ENCODE data around the genes METTL9, SDR42E2 and EEF2K.

- RRBS: no CpG with 5 or more reads among the region's 4 CpGs
These were observed 11.5 kb upstream of the ACSM2B start for GRCh38 chr16:20587523-20588292.

GRCh38 chr16:20734114-20734891 is 7.3 kb downstream of the THUMPD1 start:
- RRBS: no CpG with 5 or more reads among the region's 2 CpGs

DNA sequence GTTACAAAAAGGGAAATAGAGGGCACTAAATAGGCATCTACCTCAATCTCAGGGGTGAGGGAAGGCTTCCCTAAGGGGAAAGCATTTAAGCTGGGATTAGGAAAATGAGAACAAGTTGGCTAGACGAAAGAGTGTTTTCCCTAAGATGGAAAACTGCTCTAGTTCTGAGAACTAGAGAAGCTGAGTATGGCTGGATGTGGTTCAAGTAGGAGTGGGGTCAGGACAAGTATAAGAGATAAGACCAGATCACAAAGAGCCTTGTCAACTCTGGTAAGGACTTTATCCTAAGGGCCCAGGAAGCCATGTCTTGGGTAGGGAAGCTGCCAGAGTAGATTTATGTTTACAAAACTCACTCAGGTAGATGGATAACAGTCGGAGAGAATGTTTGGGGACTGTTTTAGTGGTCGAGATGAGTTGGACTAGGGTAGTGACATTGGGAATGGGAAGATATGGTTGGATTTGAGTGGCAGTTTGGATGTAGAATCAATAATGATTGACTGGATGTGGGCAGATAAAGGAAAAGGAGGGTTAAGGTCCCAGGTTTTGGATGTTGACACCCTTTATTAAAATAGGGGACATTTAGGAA is 1.8 kb downstream of the ANKS4B start:
- RRBS: no CpG with 5 or more reads among the region's 3 CpGs

GRCh38 chr16:21265331-21265978 is 12.6 kb downstream of the CRYM start:
- RRBS: no CpG with 5 or more reads among the region's 9 CpGs

DNA sequence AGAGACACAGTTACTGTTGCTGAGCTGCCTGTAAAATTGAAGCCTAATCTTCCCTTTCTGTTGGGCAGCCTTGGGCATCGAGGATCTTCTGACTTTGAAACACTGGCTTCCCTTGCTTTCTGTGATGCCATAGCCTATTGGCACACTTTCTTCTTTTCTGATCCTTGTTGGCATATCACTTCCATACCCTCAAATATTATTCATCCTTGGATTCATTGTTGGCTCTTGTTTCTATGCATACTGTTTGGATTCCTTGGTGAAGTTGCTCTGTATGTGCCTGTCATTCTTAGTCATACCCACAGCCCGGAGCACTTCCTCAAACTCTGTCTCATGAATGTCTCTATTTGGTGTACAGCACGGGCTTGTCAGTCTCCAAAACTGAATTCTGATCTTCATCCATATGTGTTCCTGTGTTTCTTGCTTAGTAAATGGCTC is 85.7 kb upstream of the CRYM start:
- RRBS: no CpG with 5 or more reads among the region's 3 CpGs

GRCh38 chr16:21511349-21512148 is 87.8 kb upstream of the METTL9 start:
- RRBS: no CpG with 5 or more reads among the region's 27 CpGs

DNA sequence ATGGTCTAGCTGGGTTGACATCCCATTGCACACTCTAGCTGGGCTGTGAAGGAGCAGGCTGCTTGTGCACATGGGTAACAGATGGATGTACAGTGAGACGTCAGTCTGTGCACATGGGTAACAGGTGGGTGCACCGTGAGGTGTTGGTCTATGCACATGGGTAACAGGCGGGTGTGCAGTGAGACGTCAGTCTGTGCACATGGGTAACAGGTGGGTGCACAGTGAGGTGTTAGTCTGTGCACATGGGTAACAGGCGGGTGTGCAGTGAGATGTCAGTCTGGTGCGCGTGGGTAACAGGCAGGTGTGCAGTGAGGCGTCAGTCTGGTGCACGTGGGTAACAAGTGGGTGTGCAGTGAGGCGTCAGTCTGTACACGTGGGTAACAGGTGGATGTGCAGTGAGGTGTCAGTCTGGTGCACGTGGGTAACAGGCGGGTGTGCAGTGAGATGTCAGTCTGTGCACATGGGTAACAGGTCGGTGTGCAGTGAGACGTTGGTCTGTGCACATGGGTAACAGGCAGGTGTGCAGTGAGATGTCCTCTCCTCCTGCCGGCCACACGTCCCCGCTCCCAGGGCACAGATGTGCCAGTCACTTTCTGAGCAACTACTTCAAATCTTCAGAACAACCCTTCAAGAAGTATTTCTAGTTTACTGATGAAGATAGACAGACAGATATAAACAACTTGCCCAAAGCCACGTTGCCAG is 58.3 kb upstream of the METTL9 start:
- RRBS: no CpG with 5 or more reads among the region's 19 CpGs

DNA sequence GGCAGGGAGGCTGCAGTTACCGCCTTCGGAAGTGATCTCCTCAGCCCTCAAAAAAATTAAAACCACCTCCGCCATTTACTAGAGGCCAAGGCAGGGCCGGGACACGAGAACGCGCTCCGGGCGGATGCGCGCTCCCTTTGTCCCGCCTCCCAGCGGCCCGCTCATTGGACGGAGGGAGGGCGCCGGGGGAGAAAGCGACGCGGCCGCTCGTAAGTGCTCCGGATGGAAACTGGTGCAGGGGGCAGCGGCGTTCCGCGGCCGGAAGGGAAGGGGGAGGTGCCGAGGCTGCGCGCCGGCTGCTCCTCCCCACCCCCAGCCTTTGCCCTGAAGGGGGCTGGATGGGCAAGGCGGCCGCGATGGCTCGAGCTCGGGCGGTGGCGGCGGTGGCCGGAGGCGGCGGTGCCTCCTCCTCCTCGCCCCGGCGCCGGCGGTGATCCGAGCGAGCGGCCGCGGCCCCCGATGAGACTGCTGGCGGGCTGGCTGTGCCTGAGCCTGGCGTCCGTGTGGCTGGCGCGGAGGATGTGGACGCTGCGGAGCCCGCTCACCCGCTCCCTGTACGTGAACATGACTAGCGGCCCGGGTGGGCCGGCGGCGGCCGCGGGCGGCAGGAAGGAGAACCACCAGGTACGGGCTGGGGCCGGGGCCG is at the start of gene METTL9:
TSS of gene METTL9 (plus strand) at position 303 of the 646 bp plus-strand sequence.
- RRBS: 2% methylated on average over 32 of the region's 75 CpGs

- RRBS: no CpG with 5 or more reads among the region's 4 CpGs
These were observed 7.8 kb downstream of the IGSF6 start for GRCh38 chr16:21644660-21645030.

- RRBS: no CpG with 5 or more reads among the region's 20 CpGs
These were observed 21.3 kb downstream of the NPIPB4 start for GRCh38 chr16:21836197-21836634.

- RRBS: 71% methylated on average over 4 of the region's 13 CpGs
These were observed 5.9 kb downstream of the PDZD9 start for GRCh38 chr16:21994878-21995458.

DNA sequence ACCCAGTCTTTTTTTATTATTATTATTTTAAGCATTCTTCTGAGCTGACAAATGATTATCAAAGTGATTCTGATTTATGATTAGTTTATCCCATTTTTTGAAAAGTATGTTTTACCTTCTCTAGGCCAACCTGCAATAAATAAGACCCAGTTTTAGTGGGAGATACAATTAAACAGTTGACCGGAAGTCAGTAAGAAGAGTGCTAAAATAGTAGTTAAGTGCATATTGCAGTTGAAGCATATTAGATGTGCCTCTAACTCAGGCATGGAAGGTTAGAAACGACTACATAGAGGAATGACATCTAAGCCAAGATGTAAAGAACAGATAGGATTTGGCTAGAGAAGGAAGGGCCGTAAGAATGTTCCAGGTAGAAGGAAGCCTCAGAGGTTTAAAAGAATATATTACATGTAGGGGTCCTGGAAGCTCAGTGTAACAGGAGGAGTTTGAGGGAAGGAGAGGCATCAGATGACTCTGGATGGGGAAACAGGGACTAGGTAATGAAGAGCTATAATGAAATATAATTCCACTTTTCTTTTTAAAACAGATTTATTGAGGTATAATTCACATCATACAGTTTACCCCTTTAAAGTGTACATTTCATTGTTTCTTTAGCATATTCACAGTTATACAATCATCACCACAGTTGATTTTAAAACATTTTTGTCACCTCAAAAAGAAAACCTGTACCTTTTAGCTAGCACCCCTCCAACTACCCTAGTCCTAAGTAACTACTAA is 23.1 kb downstream of the MOSMO start:
- RRBS: no CpG with 5 or more reads among the region's 3 CpGs

DNA sequence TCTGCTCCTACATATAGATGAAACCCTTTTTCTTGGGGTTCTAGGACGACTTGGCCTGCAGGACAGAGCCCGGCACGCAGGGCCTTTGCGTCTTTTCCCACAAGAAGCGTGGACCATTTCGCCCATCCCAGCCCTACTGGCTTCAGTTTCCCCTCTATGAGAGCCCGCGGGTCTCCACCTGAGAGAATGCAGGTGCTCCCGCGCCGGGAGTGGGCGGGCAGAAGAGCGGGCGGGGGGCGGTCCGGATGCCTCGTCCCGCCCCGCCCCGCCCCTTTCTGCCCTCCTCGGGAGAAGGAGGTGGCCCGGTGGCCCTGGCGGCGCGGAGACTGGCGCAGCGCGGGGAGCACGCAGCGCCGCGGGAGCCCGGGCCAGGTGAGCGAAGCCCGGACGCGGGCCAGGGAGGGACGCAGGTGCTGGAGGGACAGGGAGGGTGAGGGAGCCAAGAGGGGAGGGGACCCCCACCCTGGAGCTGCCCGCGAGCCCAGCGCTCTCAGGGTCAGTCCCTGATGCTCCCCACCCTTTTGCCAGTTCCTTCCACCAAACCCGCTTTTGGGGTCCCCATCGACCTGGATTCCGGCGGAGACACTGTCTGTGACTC is at the start of gene SDR42E2:
TSS of gene SDR42E2 (plus strand) at position 314 of the 598 bp plus-strand sequence.
- RRBS: 8% methylated on average over 19 of the region's 45 CpGs

DNA sequence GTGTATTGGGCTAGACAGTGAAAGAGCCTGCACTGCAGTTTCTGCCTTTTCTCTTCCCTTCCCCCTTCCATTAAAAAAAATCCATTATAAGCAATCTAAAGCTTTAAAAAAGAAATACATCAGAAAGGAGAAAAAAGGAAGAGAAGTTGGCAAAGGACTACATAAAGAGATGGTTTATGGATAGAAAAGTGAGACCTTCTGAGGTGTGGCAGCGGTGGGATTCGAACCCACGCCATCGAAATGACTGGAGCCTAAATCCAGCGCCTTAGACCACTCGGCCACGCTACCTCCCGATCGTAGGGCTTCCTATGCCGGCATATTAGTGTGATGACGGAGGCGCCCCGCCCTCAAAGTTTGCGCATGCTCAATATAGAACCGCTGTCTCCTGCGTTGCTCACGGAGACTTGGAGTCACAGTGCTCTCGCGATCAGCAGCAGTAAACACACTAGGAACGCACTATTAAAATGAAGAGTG is 10.5 kb upstream of the EEF2K start:
- RRBS: no CpG with 5 or more reads among the region's 20 CpGs

DNA sequence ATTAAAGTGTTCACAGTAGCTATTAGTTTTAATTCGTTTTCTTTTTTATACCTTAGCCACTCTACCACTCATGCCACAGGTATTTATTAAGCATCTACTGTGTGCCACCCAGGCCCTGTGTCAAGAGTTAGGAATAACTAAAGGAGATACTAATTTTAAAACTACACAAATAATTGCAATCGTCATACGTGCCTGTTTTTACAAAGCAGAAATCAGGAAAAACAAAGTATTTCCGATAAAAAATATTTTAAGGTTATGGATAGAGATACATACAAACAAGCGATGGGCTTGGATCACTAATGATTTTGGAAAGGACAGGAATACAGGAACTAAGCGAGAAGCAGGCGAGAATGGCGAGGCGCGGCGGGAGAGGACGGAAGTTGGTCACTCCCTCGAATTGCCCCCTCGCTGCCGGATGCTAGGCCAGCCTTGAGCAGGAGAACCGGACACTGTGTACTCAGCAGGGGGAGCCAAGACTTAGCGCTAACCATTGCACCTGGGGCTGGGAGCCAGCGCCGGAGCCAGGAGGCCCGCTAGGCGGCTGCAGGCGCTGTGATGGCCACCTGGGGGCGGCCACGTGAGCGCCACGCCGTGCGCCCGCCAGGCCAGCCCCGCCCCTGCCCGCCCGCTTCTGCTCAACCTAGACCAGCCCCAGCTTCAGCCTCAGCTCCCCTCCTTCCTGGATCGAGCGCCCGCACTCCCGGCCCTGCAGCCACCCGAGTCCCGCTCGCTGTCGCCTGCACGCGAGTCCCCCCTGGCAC is at the start of gene EEF2K:
TSS of gene EEF2K (plus strand) at position 634 of the 761 bp plus-strand sequence.
- RRBS: 3% methylated on average over 10 of the region's 42 CpGs

- RRBS: no CpG with 5 or more reads among the region's 30 CpGs
These were observed 19.2 kb downstream of the EEF2K start for GRCh38 chr16:22224968-22225961.

GRCh38 chr16:22324300-22325086 is 27.3 kb downstream of the POLR3E start:
- RRBS: 96% methylated on average over 4 of the region's 19 CpGs

DNA sequence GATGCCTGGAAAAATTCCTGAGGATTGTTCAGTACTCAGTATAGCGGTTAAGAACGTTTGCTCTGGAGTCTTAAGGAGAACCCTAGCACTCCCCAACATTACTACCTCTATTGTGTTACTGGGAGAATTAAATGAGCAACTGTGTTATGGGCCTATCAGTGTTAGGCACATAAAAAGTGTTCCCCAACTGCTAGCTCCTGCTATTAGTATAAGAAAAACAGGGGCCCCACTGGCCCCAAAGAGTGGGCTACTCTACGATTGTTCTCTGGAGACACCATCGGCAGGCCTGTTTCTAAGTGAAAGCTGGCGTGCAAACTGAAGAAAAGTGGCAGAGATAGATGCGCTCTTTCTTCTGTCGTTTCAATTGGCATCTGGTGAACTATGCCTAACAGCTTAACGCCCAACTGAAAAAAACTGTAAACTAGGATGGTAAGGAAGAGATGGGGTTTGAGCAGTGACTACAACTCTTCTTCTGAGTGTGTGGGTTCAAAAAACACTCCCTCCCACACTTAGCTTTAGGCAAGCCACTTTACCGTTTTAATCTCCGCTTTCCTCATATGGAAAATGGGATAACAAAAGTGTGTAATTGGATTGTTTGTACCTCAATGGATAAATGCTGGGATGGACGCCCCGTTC is 1.3 kb downstream of the CDR2 start:
- RRBS: no CpG with 5 or more reads among the region's 12 CpGs

DNA sequence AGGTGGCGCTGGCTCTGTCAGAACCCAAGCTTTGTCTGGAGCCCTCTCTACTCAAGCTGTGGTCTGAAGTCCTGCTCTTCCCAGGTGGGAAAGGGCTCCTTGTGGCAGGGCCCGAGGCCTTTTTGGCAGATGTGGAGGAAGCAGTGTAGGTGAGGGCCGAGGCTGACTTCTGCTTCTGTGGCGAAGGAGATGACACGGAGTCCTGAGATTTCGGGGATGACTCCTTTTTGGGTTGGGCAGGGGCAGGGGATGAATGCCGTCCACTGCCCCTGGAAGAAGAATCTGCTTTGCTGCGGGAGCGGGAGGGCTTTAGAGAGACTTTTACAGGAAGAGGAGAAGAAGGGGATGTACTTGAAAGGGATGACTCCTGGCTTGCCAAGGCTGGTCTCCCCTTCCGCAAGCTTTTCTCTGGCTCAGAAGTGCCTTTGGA is 80.6 kb downstream of the USP31 start:
- RRBS: no CpG with 5 or more reads among the region's 10 CpGs

DNA sequence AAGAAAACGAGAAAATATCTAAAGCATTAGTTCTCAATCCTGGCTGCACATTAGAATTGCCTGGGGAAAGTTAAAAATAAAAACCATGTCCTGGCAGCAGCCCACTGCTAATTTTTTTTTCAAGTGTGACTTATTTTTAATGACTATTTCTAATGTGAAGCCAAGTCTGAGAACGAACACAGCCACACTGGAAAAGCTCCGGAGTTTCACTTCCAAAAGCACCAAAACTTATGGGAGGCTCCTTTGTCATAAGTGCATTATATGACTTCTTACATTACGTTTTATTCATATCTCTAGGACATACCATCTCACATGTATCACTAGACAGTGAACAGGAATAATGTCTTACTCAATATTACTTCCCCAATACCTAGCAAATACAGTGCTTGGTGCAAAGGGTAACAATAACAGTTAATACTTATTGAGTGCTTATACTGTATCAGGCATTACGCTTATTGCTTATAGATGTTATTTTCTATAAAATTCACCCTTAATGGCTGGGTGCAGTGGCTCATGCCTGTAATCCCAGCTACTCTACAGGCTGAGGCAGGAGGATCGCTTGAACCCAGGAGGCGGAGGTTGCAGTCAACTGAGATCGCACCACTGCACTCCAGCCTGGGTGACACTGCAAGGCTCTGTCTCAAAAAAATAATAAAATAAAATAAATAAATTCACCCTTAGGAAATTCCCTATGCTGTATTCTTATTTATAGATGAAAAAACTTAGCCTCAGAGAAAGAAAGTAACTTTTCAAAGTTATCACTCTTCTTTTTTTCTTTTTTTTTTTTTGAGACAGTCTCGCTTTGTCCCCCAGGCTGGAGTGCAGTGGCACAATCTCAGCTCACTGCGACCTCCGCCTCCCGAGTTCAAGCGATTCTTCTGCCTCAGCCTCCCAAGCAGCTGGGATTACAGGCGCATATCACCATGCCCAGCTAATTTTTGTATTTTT is 30.6 kb downstream of the USP31 start:
- RRBS: no CpG with 5 or more reads among the region's 14 CpGs